GM12891 (cell line): Measurements from ENCODE around the genes ADCY1 and CCDC201.

GRCh38 chr7:45574034-45575250, at the start of gene ADCY1:
Gene ADCY1, plus strand, starts transcription at chr7:45574368.
- RRBS = 3% methylated on average over 30 of the region's 166 CpGs

DNA sequence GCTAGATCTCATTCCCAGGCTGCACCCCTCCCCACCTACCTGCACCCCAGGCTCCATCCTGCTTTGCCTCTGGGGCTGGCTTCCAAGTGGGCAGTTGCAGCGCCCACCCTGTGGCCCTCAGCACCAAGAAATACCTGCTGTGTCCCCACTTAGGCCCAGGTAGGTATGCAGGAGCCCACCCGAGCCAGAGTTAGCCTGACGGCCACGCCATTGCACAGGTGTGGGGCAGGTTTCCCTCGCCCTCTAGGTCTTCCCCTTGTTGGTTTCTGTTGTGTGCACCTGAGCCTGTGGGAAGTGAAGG, at the start of gene CCDC201:
TSS of gene CCDC201 (minus strand) at position 132 of the 301 bp plus-strand sequence.
- RRBS = no CpG with 5 or more reads among the region's 5 CpGs

- RRBS = no CpG with 5 or more reads among the region's 5 CpGs
Measured at GRCh38 chr7:45880636-45881007, 7.7 kb upstream of the IGFBP1 start.

DNA sequence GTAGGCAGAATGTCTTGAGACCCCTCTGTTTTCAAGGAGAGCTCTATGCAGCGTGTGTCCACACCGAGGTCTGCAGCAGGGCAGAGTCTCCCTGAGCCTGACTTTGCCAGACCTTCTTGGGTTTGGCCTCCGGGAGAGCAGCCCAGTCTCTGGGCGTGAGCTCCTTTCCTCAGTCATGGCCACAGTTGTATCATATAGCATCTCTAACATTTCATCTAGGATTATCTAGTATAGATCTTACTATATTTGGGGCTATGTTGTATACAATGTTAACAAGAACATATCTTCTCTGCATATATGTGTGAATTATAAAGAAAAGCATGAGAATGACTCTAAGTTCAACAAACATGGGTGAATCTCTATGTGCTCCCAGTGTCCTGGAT, 8.6 kb downstream of the IGFBP3 start:
- RRBS = no CpG with 5 or more reads among the region's 4 CpGs

DNA sequence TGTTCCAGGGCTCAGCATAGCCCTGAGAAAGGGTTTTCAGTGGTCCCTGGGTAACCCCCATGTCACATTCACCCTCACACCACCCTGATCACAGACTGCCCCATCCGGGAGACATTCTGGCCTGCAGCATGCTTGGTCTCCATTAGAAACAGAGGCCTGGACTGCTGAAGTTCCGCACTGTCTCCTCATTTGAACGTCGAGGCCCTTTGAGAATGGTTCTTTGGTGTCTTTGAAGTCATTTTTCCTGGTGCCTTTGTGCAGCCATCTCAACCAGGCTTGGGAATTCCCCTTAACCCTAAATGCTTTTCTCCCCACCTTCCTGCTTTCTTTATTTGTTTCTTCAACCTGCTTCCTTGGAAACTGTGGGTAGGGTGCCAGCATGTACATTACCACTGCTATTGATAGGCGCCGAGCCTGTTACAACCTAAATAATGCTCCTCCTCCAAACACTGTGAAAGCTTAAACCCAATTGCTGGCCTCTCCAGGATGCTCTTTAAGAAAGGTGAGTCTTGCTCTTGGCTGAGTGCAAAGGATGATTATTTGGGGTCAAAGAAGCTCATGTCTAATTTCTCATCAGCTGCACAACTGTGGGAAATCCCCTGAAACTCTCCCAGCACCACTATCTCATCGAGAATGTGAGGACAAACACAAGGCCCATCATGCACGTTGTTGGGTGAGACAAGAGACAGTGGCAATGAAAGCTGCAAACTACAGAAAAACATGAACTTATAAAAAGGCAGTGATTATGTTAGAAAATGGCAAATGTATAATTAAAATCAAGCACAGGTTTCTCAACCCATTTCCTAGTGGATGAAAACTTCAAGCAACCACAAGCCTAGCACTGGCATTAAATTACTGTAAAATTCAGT, 285.4 kb upstream of the IGFBP3 start:
- RRBS = no CpG with 5 or more reads among the region's 8 CpGs

GRCh38 chr7:46215722-46216720, 294.9 kb upstream of the IGFBP3 start:
- RRBS = no CpG with 5 or more reads among the region's 20 CpGs

DNA sequence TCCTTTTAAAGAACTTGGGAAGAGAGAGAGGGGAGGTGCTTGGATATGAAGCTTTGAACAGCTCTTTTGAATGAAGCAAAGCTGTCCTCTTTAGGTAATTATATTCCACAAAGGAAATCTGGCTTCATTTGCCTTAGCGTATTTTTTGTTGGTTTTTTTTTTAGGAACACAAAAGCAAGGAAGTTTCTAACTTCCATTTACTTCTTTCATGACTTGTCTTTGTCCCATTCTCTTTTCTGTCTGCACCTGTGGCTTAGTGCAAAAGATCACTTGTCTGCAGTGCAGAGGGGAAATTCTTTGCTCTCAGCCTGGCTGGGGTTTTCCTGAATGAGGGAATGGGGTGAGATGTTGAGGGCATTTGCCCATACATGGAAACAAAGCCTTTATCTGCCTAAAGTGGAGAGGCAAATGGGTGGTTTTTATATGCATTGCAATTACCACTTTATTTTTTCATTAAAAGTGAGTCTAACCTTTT, 361.0 kb upstream of the IGFBP3 start:
- RRBS = no CpG with 5 or more reads among the region's 1 CpG

DNA sequence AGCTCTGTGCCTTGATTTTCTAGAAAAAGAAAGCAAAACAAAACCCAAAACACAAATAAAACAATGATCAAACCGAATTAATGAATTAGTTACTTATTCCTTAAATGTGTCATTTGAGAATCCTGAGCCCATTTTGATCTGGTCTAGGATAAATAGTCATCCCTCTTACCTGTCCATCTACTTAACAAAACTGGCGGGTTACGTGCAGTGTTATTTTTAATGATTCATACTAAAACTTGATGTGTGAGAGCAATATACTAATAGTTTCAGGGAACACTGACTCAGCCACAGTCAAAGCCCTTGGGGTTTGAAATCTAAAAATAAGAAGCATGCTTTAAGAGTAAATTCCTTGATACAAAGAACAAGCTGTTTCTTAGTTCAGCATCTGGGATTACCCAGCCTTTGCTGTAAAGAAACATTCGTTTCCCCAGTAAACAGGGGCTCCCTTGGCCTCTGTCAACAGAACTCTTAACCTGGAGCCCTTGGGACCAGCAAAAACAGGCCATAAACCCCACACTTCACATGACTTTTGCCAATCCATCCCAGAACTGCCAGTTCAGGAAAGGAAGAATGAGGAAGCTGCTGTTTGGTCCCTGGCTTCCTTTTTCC, 370.6 kb upstream of the IGFBP3 start:
- RRBS = no CpG with 5 or more reads among the region's 4 CpGs

DNA sequence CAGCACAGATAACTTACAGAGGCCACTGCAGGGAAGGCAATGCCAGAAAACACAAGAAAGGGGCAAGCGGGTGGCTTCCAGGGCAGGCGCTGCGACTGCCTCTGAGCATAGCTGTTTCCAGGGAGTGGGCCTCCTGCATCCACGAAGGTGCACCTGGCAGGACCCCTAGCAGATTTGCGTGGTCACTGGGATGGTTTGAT, 433.7 kb upstream of the IGFBP3 start:
- RRBS = no CpG with 5 or more reads among the region's 5 CpGs

DNA sequence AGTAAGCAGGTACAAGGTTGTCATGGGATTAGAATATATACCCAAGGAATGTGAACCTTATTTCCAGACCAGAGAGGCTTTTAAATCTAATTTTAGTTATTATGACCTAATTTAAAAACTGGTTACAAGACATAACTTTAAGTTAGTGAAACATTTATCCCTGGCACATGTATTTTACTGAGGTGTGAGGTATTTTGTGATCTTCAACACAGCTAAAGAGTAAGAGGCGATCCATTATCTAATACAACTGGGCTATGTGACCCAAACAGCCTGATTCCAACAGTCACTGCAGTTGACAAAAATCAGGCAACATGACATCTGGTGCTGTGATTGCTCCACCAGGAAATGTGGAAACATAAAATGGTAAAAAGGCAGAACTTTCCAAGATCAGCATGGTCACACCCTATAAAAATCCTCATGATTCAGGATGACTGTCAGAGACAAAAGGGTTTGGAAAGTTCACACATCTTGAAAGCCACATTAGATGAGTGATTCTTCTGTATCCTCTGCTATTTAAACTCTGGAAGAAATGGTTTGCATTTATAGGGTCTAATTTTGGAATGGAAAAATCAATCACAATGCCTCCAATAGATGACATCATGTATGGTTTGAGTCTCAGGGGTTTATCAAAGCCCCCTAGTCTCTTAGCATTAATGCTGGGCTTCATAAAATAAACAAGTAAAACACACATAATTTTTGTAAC, 662.5 kb upstream of the IGFBP3 start:
- RRBS = no CpG with 5 or more reads among the region's 1 CpG

DNA sequence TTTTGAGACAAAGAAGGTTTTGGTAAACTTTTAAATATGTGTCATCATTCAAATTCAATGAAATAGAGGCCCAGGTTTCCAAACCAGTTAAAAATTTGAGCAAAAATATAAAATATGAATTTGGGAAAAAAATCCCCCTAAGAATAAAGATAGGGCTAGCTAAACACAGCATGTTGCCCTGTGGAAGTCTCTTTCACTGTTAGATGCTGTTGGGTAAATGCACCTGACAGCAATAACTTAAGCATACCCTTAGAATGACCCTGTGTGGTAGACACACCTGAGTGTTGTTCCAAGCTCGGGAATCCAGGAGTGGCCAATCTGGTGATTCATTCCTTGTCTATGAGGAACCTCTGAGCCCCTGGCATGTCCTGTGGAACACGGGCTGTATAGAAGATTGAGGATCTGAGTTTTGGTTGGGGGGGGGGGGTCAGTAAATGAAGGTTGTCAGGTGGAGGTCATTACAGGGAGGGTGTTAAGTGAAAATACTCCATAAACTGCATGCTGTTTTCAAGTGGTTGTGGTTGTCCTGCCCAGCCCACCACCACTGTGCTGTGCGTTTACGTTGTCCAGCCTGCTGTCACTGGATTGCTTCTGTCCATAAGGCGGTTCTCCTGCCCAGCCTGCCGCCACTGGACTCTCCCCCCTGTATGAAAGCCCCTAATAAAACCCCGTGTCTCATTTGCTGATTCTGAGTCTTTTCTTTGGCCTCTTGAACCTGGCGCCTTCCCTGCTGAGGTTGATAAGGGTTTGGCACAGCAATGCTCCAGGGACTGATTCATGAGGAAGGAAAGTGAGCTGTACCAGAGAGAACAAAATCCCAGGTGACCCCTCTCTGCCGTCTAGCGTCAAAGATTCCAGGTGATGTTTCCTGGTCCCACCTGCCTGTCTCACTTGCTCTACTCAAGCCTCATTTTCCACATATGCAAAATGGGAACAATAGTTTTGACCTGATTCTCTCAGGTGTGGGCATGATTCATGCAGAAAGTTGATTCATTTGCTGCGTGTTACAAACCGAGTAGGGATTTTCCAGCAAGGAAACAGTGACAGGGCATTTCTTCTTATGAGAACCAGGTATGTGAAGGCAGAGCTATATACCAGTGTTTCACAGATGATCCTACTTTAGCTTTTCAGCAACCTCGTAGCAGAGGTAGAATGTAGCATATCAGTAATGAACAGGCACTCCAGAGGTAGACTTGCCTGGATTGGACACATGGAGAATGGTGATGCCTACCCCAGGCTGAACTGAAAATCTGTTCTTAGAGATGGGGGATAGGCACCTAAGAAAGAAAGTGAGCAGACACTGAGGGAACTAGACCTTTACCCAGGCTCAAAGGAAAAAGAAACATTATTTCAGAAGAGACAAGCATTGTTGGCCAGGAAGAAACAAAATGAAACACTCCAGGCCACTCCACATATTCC, 730.4 kb upstream of the IGFBP3 start:
- RRBS = no CpG with 5 or more reads among the region's 13 CpGs

DNA sequence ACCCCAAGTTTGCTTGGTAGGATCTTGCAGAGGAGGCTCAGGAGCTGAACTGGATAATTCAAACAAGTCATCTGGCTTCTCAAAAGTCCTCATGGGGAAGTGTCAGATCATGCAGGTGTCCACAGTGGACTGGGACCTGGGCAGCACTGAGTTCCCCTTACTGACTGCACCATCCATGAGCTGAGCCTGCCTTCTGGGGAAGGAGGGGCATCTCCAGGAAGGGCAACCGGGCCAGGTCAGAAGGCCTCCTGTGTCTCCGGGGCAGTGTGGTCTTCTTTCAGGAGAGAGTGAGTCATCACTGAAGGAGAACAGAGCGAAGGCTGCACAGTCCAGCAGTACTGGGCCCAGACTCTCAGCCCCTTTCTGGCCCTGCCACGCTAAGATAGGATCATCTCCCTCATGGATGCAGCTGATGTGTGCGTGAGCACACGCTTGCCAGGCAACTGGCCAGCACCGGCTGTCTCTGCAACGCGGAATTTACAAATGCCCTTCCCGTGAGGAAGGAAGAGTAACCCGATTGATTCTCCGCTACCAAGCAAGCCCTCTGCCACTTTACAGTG, 328.3 kb downstream of the TNS3 start:
- RRBS = no CpG with 5 or more reads among the region's 12 CpGs

DNA sequence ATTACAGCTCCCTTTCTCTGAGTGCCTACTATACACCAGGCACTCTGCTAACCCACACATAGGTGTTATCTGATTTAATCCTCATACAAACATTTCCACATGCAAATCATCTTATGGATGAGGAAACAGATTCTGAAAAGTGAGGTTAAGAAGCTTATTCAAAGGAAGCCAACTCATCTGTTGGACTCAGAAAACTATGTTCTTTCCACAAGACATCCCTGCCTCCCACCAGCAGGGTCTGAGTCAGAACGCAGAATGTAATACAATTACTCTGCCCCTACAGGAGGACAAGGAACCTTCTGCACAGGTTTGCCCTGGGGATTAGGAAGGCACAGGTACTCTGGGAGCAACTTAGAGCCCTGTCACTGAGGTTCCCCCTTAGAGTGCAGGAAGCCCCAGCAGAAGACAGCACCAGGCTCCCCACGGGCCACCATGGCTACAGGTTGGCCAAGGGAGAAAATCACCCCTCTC, 255.7 kb downstream of the TNS3 start:
- RRBS = no CpG with 5 or more reads among the region's 2 CpGs

GRCh38 chr7:47390568-47391605, 191.0 kb downstream of the TNS3 start:
- RRBS = no CpG with 5 or more reads among the region's 17 CpGs

GRCh38 chr7:47400543-47401074, 181.3 kb downstream of the TNS3 start:
- RRBS = no CpG with 5 or more reads among the region's 17 CpGs

DNA sequence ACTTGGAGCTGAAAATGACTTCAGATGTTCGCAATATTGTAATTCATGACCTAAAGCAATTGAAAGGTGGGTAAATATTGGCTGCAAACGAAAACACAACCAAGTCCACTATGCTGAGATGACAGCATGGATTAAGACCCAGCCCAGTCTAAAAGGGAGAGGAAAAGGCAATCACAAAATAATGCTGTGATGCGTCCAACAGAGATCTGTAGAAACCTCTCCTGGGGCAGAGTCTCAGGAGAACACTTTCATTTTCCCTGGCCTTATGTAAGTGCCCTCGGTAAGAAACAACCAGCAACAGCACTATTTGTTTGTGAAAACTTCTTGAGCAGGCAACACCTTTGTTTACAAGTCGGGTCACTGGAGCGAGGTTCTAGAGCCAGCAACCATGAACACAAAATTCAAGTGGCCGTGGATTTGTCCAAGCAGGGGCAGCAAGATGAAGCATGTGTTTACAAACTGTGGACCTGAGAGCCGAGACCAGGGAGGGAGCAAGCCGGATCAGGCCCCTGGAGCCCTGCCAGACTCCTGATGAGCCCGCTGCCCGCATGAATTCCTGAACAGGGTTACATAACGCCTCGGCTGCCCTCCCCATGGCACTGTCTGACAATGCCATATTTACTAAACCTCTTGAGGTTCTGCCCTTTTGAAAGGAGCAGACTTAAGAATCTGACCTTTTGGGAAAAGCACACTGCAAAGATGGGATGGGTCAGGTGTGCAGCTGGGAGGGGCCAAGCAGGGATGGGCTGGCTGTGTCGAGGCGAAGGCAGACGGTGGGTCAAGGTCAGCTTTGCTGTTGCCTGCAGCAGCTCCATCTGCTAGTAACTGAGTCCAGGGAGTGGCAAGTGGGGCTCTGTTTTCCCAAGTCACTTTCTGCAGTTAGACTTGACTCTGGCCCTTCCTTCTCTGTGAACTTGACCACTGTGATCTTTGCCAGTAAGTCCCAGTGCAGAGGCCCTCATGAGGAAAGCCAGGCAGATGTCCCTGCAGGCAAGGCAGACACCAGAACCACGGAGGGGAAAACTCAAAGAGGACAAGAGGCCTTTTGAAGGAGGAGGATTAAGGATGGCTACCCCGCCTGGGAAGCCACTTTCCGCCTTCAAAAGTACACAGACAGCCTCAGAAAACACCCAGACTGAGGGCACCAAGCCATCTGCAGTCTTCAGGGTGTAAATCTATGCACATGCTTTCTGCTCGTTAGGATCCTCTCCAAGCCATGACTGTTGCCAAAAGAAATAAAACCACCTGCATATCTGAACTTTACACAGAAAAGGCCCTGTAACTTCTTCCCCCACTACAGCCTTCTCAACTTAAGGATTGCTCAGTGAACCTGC, 175.9 kb downstream of the TNS3 start:
- RRBS = no CpG with 5 or more reads among the region's 20 CpGs

GRCh38 chr7:47453556-47454115, 128.3 kb downstream of the TNS3 start:
- RRBS = 17% methylated on average over 4 of the region's 13 CpGs

DNA sequence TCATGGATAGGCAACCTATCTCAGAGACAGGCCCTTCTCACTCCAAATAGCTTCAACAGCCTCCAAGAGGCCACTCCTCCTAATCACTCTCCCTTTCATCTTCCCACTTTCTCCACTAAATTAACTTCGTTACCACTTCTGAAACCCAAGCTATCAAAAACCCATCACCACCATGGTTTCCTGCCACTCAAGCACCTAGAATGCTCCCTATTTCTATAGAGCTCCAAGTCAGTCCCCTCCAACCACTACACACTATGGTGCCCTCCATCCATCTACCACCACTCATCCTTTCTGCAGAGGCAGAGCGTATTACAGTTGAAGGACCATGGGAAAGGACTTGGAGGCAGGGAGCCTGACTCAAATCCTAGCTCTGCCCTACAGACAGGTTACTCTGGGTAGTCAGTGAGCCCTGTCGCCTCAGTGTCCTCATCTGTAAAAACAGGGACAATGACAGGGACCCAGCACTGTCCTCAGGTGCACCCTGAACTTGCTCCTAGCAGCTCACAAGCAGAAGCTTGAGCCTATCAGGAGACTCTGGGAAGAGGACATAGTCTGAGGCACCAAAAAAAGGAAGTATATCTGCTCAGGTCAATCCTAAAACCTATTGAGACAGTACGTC, 124.4 kb downstream of the TNS3 start:
- RRBS = no CpG with 5 or more reads among the region's 4 CpGs

DNA sequence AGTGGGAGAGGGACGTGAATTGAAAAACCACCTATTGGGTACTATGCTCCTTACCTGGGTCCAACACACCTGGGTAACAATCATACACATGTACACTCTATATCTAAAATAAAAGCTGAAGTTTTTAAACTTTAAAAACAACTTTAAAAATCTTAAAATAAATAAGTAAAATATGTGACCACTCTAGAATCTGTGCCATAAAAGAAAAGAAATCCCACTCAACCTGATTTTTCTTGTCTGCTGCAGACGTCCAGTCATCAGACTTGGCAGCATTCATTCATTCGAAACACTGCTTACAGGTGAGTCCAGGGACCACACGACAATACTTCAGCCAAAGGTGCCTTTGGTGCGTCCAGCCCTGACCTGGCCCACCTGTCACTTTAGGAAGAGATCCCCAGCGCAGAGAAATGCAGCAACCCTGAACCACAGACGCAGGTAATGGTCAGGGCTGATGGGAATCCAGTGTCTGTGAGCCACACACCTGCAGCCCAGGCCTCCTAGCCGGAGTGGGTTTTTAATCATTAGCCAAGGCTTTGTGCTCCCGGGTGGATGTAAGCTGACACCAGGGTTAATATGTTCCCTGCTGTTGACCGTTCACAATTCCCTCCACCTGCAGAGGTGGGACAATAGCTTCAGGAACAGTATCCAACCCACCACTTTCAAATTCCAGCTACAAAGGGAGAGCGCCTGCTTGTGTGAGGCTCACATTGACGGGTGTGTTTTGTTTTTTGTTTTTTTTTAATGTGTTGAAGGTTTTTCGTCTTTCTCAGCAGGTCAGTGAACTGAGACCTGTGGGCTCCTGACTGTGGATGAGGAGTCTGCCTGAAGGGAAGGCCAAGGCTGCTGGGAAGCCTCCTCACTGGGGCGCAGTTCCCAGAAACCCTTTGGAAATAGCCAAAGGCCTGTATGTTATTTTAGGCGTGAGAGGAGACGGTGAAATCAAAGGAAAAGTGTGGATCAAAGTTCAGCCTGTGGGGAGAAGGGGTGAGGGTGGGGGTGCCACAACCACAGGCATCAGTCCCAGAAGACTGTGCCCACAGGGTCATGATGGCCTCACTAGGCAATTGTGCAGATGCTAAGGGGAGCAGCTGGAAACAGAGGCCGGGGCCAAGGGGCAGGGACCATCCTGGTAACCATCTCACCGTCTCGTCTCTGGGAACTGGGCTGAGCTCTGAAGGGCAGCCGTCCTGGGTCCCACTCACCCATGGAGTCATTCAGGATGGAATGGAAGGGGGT, 111.3 kb downstream of the TNS3 start:
- RRBS = no CpG with 5 or more reads among the region's 20 CpGs

DNA sequence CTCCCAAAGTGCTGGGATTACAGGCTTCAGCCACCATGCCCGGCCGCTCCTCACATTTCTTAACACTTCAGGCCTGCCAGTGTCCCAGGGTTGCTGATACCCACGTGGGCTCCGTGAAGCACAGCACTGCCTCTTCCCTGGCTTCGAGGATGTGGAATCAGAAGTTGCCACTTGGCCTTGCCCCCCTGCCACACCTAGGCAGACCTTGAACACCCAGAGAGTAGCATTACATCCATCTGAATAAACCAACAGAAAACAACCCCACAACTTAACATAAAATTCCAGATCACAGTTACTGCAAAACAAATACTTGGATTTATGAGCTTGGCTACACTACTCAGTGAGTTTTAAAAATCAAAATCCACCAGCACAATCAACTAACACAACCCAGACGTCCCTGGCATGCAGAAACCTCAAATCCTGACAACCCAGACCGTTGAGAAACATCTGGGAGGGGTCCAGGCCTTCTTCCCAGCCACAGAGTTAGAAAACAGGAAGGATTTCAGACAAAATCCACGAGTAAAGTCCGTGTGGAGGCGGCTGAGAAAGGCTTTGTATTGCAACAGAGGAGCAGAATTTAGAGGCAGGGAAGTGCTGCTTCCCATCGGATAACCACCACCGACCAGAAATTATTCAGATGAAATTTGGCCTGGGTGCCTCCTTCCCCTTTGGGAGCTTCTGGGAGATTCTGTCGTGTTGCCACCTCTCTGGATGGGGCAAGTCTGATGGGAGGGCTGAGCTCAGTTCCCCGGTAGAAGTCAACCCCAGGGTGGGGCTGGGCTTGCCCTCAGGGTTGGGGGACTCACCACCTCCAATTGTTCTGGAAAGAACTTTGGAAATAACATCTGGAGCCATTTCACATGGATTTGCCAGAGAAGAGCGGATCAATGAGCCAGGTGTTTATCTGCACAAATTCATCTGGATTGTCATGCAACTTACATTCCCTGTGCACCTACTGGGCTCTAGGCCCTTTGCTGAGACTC, 61.5 kb downstream of the TNS3 start:
- RRBS = no CpG with 5 or more reads among the region's 15 CpGs